ENCODE measurements around a stretch of chr2.

DNA sequence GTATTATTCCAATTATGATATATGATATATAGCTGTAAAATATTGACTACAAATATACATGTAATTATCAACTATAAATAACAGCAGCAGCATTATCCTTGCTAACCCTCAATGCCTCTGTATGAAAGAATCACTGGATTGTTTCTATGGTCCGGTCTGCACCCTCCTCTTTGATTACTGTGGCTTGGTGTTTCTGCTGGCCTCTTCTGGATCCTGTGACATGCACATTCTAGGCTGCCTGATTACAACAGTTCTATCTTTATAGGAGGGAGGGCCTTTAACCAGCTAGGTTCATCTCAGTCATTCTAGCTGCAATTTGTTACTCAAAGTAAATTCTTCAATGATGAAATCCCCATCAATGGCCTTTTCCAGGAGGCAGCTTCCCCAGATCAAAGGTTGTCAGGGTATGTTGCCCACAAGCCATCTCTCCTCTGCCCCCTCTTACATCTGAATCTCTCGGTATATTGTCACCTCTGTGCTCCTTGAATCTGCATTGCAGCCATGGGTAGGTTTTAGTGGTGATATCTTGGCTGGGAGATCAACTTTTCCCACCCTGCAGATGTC, 106.4 kb upstream of the BZW1 start:
- PRO-cap, 2 experiments: no peak in any of the 2 experiments

DNA sequence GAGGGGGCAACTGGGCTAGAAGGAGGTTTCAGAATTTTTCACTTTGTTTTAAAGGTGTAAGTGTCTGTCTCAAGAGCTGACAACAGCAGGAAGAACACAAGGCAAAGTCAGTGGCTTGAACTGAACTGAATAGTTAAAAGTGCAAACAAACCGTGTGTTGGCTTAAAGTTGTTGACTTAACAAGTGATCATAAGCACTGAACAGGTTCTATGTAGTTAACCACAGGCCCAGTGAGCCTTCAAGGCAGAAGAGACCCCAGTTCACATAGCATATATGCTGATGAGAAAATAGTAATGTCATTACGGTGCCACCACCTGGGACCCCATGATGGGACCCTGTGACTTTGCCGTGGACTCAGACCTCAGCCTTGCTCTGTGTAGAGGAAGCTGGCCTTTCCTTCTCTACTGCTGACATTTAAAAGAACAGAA, 69.9 kb upstream of the BZW1 start:
- PRO-cap, 2 experiments: no peak in any of the 2 experiments

- PRO-cap, 2 experiments: no peak in any of the 2 experiments
Observed at GRCh38 chr2:200791828-200792380, 19.8 kb upstream of the BZW1 start.

DNA sequence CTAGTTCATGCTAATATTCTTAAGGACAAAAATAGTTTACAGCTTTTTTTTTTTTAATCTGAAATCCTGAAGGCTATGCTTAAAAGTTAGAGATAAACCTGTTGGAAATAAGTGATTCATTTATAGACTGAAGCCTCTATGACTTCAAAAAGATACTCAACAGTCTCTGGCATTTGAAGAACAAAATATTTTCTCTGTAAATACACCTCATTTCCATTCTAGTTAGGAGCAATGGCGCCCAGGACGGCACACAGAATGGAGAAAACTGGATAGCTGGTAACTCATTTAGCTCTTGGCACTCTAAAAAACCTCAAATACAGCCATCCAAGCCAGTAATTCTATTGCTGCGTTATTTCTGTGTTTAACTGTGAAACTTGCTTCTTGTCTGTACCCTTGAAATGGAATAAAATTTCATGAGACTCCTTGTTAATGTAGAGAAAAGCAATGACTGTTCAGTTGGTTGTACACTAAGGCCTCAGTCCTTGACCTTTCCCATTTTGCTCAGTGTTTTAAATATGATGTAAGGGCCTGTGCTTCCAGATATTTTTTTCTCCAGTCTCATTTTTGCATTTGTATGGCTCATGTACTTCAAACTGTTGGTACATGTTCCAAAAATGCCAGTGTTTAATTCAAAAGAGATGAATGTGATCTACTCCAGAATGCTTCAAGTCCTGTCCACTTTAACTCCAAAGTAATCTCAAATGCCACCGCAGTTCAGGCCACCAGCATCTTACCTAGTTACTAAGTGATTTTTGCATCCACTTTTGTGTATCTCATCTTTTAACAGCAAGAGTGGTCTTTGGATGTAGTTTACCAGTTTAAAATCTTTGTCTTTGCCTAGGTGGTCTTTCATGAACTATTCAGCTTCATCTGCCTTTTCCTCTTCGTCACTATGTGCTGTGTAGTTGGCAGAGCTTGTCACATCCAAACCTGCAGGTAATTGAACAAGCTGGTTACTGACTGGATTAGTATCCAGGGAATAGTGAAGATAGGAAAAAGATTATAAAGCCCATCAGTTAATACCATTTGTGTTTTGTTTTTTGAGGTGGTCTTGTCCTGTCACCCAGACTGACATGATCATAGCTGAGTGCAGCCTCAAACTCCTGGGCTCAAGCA, 15.5 kb downstream of the BZW1 start:
- PRO-cap, 2 experiments: no peak in any of the 2 experiments

GRCh38 chr2:200853379-200853607, 11.2 kb downstream of the CLK1 start:
- PRO-cap, 2 experiments: no peak in any of the 2 experiments

DNA sequence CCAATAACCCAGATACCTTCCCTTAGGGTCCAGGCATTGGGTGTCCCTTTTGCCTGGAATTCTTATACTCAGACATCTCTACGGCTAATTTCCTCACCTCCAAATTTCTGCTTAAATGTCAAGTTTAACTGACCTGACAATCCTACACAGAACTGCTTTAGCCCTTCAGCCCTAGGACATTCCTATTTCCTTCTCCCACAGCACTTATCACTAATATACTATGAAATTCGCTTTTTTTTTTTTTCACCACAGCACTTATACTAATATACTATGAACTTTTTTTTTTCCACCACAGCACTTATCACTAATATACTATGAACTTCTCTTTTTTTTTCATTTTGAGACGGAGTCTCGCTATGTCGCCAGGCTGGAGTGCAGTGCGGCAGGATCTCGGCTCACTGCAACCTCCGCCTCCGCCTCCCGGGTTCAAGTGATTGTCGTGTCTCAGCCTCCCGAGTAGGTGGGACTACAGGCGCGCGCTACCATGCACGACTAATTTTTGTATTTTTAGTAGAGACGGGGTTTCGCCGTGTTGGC, 612 bp downstream of the PPIL3 start:
- PRO-cap, 2 experiments: peak in 2 of 2 experiments; most common plus-strand start position 336 of the sequence (in 2); most common minus-strand start position 217 of the sequence (in 1)

DNA sequence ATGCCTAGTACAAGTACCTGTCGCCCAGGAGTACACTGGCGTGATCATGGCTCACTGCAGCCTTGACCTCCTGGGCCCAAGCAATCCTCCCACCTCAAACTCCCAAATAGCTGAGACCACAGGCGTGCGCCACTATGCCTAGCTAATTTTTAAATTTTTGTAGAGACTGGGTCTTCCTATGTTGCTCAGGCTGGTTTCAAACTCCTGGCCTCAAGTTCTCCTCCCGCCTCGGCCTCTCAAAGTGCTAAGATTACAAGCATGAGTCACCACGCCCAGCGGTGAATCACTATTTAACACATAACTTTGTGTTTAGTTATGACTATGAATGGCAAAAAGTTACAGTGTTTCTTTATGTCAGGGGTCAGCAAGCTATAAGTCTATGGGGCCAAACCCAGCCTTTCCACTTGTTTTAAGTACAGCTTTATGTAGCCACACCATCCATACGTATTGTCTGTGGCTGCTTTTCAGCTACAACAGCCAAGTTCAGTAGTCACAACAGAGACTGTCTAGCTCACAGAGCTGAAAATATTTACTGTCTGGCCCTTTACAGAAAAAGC, 18.8 kb downstream of the ORC2 start:
- PRO-cap, 2 experiments: no peak in any of the 2 experiments

GRCh38 chr2:200968072-200968892, 4.8 kb upstream of the ORC2 start:
- PRO-cap, 2 experiments: no peak in any of the 2 experiments

DNA sequence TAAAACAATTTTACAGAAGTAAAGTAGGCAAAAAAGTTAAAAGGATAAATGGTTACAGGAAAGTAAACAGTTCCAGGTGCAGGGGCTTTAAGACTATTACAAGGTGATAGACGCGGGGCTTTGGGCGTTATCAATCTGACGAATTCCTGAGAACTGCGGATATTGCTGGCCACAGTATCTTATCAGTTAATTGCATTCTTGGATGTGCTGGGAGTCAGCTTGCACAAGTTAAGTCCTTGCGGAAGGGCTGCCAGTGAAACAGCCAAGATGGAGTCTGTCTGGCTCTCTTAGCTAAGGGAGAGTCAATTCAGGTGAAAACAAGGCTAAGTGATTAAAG, 10.2 kb downstream of the CFLAR start:
- PRO-cap, 2 experiments: no peak in any of the 2 experiments

GRCh38 chr2:201127487-201128056, 11.6 kb downstream of the CFLAR start:
- PRO-cap, 2 experiments: peak in 2 of 2 experiments; most common plus-strand start chr2:201127827 (in 2); most common minus-strand start chr2:201127664 (in 2)

DNA sequence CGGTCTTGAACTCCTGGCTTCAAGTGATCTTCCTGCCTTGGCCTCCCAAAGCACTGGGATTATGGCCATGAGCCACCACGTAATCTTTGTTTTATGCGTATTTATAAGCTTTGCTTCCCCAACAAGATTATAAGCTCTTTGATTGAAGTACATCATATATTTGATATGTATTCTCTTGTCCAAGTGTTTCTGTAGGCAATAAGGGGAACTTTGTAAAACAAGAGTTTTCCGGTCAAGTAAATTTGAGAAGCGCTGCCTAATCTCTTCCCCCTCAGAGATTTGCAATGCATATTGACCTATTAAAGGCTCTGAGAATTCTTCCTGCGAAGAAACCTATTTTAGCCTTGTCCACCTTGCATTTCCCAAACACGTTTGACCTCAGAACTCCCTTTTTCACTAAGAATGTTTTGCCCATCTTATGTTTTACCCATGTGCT, 27.0 kb upstream of the CASP10 start:
- PRO-cap, 2 experiments: no peak in any of the 2 experiments

DNA sequence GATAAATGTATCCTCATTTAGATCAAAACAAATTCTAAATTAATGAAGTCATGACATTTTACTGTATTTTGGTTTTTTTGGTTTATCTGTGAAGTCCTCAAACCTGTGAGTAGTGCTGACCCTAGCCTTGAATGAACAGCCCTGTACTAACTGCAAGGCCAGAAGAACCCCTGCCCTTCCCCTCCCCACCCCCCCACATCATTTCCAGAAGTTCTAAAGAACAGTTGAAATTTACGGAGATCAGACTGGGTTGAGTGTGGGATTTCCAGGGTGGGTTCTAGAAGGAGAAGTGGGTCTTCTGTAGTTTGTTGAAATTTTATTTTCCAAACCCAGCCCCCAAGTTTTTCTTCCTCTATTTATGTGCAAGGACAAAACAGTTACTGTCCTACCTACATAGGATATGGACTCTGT, 26.4 kb upstream of the CASP10 start:
- PRO-cap, 2 experiments: no peak in any of the 2 experiments

DNA sequence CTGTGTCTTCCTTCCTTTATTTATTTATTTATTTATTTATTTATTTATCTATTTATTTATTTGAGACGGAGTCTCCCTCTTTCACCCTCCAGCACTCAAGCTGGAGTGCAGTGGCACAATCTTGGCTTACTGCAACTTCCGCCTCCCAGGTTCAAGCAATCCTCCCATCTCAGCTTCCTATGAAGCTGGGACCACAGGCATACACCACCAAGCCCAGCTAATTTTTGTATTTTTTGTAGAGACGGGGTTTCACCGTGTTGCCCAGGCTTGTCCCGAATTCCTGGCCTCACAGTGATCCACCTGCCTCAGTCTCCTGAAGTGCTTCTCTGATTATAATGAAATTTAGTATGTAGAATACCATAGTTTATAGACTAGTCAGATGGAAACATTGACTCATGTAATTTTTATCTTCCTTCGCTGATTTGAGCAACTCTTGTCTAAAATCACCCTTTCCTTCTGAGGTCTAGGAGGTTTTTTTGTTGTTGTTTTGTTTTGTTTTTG, 951 bp downstream of the CASP10 start:
- PRO-cap, 2 experiments: peak in 1 of 2 experiments; most common minus-strand start position 337 of the sequence (in 1)

DNA sequence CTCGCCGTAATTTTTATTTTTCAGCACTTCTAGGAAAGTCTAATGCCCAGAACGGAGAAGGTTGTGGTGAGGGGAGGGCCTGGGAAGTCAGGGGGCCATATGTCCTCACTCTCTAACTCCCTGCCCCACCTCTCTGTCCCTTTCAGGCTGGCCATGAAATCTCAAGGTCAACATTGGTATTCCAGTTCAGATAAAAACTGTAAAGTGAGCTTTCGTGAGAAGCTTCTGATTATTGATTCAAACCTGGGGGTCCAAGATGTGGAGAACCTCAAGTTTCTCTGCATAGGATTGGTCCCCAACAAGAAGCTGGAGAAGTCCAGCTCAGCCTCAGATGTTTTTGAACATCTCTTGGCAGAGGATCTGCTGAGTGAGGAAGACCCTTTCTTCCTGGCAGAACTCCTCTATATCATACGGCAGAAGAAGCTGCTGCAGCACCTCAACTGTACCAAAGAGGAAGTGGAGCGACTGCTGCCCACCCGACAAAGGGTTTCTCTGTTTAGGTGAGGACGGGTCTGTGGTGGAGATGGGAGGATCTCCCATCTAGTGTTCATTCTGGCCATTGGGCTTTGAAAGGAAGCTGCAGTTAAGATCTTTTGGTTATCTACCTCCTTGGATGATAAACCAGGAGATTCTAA, 2.8 kb downstream of the CASP10 start:
- PRO-cap, 2 experiments: no peak in any of the 2 experiments

DNA sequence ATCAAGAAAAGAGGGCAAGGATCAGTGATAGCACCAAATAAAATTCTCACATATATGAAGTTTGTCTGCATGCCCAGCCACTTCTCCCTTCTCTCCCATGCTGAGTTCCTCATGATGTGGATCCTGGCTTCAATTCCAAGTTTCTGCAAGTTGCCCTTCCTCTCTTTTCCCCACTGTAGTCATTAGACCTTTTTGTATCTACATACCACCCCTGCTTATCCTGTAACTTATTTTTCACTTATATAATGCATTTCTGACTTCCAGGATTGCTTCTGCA, 6.9 kb downstream of the STRADB start:
- PRO-cap, 2 experiments: no peak in any of the 2 experiments

DNA sequence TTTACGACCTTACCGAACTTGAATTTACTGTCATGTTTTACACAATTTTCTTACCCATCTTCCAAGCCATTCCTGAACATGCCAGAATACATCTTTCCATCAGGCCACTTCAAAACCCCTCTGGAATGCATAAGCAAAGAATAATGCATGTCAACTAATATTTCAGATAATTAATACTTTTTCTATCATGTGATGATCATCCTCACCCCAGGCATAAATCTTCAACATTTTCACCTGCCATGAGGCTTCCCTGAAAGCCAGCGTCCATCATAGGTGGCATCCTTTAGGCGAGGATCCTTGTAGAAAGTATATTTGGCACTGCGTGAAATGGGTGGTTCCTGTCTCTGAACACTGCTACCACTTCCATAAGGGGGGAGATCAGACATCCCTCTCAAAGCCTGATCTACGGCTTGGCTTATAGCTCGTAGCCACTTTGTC, 28.0 kb upstream of the MPP4 start:
- PRO-cap, 2 experiments: no peak in any of the 2 experiments

- PRO-cap, 2 experiments: no peak in any of the 2 experiments
Observed at GRCh38 chr2:201758174-201758621, 22.5 kb downstream of the ALS2 start.

GRCh38 chr2:201761240-201761813, 19.4 kb downstream of the ALS2 start:
- PRO-cap, 2 experiments: no peak in any of the 2 experiments

DNA sequence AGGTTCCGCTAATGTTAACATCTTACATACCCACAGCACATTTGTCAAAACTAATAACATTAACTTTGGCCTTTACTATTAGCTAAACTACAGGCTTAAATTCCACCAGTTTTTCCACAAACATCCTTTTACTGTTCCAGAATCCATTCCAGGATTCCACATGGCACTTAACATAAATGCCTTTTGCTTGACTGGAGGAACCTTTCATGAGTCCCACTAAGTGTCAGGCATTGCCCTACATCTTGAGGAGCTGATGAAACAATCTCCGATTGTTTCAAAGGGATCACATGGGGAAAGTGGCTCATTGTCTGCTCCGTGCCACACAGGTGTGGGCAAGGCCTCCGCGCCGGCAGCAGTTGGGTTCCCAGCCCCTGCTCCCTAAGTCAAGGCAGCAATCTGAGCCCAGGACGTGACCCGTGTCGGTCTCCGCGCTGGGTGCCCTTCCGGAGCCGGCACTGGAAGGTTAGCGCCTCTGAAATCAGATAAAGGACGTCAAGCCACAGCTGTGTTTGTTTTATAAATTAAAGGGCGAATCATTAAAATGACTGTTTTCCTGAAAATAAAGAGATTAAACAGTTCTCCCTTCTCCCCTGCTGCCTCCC, 84.5 kb upstream of the FZD7 start:
- PRO-cap, 2 experiments: no peak in any of the 2 experiments

DNA sequence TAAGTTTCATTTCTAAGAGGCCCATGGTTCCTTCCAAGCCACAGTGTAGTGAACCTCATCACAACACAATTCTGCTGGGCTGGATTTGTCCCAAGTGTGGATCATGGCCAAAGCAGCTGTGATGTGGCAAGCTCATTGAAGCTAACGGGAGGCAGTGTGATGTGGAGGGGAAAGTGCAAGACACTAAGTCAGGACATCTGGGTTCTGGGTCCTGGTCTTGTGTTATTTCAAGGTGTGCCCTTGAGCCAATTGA, 62.6 kb downstream of the KIAA2012 start:
- PRO-cap, 2 experiments: no peak in any of the 2 experiments